ENCODE measurements around the gene CCDC179.

- PRO-cap = no peak
- RAMPAGE, long total RNA, 4 experiments = no peak in any of the 4 experiments
Measured at GRCh38 chr11:20035618-20036683, 124.3 kb downstream of the DBX1 start.

- PRO-cap = no peak
- RAMPAGE, long total RNA, 4 experiments = no peak in any of the 4 experiments
Measured at GRCh38 chr11:20387799-20388497, 432 bp downstream of the PRMT3 start.

GRCh38 chr11:21752643-21753656 is 439.9 kb upstream of the ANO5 start:
- PRO-cap = no peak
- RAMPAGE, long total RNA, 4 experiments = no peak in any of the 4 experiments

DNA sequence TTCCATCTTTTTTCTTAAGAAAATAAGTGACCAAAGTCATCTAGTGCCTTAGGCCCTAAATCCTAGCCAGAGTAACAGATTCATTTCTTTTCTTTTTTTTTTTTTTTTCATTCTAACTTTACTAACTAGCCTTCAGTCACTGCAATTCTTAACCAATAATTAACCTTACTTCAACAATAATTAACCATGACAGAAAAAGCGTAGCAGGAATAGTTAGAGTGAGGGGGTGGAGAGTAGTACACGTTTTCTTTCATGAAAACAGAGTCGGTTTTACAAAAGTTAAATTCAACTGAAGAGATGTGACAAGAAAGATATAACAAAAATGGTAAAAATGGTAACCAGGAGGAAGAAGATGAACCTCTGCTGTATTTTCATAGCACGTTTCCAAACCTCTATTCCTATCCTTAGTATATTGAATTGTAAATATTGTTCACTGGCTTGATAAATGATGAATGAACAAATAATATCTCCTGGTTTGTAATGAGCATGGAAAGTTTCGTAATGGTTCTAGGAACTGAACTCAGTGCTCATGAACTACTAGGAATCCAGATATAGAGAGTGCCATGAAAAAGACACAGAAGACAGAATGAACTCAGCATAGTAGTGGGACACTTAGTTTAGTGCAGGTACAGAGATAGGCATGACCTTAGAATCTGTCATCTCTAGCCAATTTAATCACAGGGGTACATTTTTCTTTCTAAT is 116.5 kb upstream of the ANO5 start:
- PRO-cap = no peak
- RAMPAGE, long total RNA, 4 experiments = no peak in any of the 4 experiments

DNA sequence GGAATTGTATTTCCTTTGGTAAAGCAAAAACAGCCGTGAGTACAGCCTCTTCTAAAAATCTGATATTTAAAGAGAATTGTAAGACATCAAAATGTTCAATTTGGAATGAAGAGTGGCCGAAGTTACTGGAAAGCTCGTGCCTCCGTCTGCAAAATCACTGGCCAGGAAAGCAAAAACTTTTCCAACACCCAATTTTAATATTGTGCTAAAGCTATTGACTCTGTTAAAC is 303 bp upstream of the GAS2 start:
- PRO-cap = no peak
- RAMPAGE, long total RNA, 4 experiments = no peak in any of the 4 experiments

GRCh38 chr11:22675597-22676222 is 9.3 kb downstream of the GAS2 start:
- PRO-cap = no peak
- RAMPAGE, long total RNA, 4 experiments = no peak in any of the 4 experiments

DNA sequence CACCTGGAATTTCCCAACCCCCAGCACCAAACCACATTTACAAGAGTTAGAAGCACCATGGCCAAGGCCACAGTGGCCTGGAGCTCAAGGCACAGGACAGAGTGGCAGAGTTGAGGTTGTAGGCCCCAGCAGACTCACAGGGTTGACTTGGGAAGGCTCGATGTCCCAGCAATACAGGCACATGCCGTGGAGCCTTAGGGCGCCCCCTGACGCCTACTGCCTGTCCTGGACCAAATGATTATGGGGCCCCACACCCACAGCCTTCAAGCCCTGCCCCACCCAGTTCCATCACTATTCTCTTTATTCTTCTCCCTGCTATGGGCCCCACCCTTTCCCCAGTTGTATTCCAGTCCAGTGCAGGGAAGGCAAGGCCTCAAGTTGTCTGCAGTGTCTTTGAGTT is at the start of gene CCDC179:
Gene CCDC179 (minus strand): TSS at position 236 of the 400 bp plus-strand sequence.
- PRO-cap = no peak
- RAMPAGE, long total RNA, 4 experiments = no peak in any of the 4 experiments

GRCh38 chr11:24864661-24864907 is 367.7 kb downstream of the LUZP2 start:
- PRO-cap = no peak
- RAMPAGE, long total RNA, 4 experiments = no peak in any of the 4 experiments

GRCh38 chr11:25611407-25611780 is 720.5 kb upstream of the ANO3 start:
- PRO-cap = no peak
- RAMPAGE, long total RNA, 4 experiments = no peak in any of the 4 experiments

GRCh38 chr11:26188521-26189100 is 143.3 kb upstream of the ANO3 start:
- PRO-cap = no peak
- RAMPAGE, long total RNA, 4 experiments = no peak in any of the 4 experiments

DNA sequence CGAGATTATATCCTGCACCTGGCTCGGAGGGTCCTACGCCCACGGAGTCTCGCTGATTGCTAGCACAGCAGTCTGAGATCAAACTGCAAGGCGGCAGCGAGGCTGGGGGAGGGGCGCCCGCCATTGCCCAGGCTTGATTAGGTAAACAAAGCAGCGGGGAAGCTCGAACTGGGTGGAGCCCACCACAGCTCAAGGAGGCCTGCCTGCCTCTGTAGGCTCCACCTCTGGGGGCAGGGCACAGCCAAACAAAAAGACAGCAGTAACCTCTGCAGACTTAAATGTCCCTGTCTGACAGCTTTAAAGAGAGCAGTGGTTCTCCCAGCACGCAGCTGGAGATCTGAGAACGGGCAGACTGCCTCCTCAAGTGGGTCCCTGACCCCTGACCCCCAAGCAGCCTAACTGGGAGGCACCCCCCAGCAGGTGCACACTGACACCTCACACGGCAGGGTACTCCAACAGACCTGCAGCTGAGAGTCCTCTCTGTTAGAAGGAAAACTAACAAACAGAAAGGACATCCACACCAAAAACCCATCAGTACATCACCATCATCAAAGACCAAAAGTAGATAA is 28.4 kb upstream of the FIBIN start:
- PRO-cap = no peak
- RAMPAGE, long total RNA, 4 experiments = no peak in any of the 4 experiments

- PRO-cap = no peak
- RAMPAGE, long total RNA, 4 experiments = no peak in any of the 4 experiments
Measured at GRCh38 chr11:27405205-27406055, 42.4 kb upstream of the CCDC34 start.

- PRO-cap = no peak
- RAMPAGE, long total RNA, 4 experiments = start-site peak on the minus strand in 1 of 4 experiments, at chr11:27431756-27432608 at its widest, 24 reads per replicate
Measured at GRCh38 chr11:27431474-27432528, 40.8 kb downstream of the LGR4 start.

- PRO-cap = no peak
- RAMPAGE, long total RNA, 4 experiments = no peak in any of the 4 experiments
Measured at GRCh38 chr11:27469544-27469980, 3.0 kb downstream of the LGR4 start.

GRCh38 chr11:27471766-27472368 is 723 bp downstream of the LGR4 start:
- PRO-cap = no peak
- RAMPAGE, long total RNA, 4 experiments = no peak in any of the 4 experiments

GRCh38 chr11:27687972-27688600 is 12.2 kb downstream of the BDNF start:
- PRO-cap = no peak
- RAMPAGE, long total RNA, 4 experiments = no peak in any of the 4 experiments

- PRO-cap = no peak
- RAMPAGE, long total RNA, 4 experiments = no peak in any of the 4 experiments
Measured at GRCh38 chr11:27701427-27701970, 1.2 kb upstream of the BDNF start.

DNA sequence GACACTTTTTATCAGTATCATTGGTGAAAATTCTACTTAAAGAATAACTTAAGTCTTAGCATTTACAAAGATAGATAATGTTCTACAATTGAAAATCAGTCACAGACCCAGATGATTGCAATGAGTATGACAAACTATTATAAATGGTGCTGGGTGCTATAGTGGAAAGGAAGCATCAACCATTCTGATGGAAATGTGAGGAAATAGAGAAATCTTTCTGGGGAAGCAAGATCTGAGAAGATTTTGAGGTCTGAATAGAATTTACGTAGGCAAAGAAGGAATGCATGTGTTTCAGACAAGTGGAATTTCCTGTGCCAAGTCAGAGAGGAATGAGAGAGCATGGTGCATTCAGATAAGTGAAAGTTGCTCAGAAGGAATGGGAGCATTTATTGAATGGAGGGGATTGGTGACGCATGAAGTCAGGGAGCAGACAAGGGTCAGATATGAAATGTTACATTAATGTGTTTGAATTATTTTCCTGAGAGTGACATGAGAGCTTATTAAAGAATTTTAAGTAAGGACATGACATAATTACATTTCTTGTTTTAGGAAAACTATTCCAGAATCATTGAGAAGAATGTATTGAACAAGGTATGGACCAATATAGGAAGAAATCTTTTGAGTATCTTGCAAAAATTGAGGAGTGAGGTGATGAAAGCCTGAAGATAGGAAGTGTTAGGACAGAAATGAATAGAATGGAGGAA is 725.5 kb downstream of the METTL15 start:
- PRO-cap = no peak
- RAMPAGE, long total RNA, 4 experiments = no peak in any of the 4 experiments

GRCh38 chr11:30342453-30343339 is 19.8 kb downstream of the ARL14EP start:
- PRO-cap = no peak
- RAMPAGE, long total RNA, 4 experiments = no peak in any of the 4 experiments

DNA sequence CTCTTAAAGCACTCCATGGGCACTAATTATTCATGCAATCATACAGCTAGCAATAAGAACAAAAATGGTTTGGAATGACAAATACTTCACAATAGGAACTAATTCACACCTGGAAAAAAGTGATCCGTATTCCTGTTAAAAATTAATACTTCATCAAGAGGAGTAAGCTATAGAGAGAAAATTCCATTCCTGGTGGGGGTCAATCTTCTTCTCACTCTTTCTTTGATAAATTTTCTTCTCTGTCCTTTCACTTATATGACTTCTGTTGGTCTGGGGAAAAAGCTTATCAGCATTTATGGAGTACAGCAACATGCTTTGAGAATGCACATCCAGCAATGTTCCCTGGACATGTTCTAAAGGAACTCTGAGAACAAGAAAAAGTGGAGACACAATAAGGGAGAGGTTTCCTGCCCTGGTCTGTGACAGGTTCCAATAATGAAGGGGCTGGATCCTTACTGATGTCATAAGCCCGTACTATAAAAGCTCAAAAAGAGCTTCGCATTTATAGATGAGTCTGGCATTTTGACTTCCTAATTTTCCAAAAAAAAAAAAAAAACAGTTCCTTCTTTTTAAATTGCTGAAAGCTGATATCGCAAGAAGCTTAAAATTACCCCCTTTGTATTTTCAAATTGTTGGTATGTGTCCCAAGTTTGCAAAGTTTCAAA is 129.2 kb downstream of the MPPED2 start:
- PRO-cap = no peak
- RAMPAGE, long total RNA, 4 experiments = no peak in any of the 4 experiments

All from suprapubic skin (tissue), 4 donors.